Occipital lobe (tissue), 2 donors: ENCODE results near the genes FAM3C and RNF133.

GRCh38 chr7:121383998-121384853, 11.9 kb downstream of the FAM3C start:
- RAMPAGE, long total RNA: no peak

GRCh38 chr7:121395367-121396489, at the start of gene FAM3C:
Gene FAM3C, minus strand, starts transcription at chr7:121396308.
- RAMPAGE, long total RNA: start-site peak on the minus strand at chr7:121396275-121396350, 1,018 and 1,609 reads in 2 replicates

DNA sequence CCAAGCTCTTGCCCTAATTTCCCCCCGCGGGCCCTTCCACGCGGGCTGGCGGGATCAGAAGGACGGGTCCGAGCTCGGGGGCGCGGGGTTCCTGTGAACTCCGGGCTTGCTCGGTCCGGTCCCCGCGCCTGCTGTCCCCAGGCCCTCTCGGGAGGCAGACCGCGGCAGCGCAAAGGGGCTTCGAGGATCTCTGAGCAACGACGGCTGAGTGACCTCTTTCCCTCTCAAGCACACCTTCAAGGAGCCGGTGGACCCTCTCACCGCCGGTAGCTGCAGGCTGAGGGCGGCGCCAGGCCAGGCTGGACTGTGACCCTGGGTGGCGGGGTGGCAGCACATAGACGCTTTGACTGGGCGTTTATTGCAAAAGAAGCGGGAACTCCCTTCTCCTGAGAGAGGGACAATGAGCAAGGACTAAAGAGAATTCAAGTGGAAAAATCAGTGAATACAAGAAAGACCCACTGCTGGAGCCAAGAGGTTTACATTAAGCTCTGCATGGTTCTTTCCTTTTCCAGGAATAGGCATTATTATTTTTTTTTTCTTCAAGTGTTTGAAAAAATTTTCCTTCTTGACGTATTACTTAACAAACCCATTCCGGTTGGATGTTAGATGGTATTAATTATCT, 12.6 kb upstream of the FEZF1 start:
- RAMPAGE, long total RNA: no peak

GRCh38 chr7:122698886-122699404, at the start of gene RNF133:
Gene RNF133, minus strand, starts transcription at chr7:122699117.
- RAMPAGE, long total RNA: no peak

DNA sequence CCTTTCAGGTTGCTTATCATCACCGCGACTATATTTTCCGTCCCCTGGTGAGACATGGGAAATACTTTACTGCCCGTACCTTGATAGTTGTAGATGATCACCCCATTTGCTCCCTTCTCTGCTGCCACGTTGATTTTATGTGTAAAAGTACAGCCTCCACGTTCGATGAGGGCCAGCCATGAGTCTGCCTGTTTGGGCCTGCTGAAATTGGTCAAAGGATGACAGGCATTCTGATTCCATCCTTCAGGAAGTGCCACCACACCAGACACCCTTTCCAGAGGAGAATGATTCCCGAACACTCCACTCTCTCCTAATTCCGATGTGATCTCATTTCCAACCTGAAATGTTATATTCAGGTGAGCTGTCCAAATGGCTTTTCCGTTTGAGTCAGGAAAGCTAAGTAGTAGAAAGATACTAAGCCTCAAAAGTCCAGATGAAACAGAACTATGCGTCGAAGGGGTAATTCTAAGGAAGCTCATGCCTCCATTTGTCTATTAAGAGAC, 399 bp downstream of the RNF148 start:
- RAMPAGE, long total RNA: no peak

DNA sequence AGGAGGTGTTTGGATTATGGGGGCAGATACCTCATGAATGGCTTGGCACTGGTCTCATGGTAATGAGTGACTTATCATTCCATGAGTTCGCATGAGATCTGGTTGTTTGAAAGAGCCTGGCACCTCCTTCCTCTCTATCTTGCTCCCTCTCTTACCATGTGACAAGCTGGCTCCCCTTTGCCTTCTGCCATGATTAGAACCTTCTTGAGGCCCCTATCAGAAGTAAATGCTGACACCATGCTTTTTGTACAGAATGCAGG, 17.0 kb upstream of the SLC13A1 start:
- RAMPAGE, long total RNA: no peak

DNA sequence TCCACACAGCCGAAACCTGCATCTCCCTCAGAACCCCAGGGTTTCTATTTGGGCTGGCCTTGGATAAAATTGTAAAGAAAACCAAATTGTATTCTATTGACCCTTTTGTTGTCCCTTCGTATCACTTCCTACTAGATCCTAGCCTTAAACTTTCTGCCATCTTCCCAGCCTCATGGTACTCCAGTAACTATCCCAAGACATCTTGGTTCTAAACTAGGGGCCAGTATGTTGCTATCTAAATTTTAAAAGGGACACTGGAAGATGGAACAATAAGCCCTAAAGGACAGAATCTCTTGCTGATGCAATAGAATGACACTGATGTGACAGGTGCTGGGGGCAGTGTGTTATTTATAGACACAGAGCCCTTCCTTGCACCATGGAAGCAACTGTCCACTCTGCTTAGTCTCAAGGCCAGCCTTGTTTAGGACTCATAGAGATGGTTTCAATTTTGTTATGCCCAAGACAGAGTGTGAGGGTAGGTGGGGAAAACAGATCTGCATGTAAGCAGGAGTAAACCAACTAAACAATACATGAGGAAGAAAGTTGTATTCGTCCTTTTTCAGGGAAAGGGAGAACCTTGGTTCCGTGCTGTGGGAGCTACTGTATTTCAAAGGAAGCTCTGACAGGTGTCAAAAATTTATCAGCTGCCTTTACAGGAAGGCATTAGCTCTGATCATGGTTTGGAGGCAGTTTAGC, 7.7 kb downstream of the ASB15 start:
- RAMPAGE, long total RNA: no peak

GRCh38 chr7:123746710-123746995, 2.1 kb downstream of the WASL start:
- RAMPAGE, long total RNA: no peak

DNA sequence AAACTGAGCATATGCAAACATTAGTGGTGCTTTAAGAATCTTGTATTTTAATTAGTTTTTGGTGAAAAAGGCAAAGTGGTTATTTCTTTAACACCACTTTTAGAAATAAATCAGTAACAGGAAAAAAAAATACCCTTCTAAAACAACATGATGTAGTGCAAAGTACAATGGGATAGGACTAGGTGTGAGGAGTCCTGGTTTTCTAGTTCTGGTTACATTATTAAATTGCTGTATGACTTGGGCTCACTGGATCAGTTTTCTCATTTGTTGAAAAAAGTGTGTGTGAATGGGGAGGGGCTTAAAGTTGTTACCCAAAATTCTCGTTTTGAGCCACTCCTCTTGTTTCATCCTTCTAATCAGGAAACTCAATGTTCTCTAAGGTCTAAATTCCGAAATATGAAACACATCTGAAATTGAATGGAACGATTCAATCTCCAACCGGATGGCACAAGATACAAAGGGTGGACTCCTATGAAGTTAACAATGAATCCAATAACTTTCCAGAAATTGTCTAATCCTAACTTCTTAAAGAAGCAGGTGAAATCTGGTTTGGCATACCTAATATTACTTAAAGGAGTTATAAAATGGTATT, 1.7 kb downstream of the WASL start:
- RAMPAGE, long total RNA: no peak

- RAMPAGE, long total RNA: no peak
Measured at GRCh38 chr7:124764660-124765080, 922 bp downstream of the GPR37 start.

DNA sequence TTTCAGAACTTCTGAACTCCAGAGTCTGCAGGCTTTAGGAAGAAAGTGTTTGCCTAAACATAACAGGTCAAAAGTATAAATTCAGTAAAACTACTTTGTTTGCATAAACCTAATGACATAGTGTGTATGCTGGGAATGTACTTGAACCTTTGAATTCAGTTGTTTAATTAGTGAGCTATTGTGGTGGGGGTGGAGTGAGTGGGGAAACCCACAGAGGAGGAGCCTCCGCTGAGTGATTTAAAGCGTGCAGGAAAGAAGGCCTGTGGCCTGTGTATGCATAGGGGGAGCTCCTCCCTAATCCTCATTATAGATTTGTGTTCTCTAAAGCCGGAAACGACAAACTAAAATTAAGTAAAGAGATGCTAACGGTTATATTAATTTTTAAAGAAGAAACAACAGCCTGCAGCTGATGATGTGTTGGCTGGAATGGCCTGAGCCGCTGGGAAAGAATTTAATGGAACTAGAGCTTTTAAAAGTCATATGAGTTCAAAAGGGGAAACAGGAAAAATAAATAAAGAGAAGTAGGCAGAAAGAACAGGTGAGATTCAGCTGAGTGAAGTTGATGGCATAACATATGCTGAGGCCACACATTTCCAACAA, 595.0 kb downstream of the GRM8 start:
- RAMPAGE, long total RNA: no peak

DNA sequence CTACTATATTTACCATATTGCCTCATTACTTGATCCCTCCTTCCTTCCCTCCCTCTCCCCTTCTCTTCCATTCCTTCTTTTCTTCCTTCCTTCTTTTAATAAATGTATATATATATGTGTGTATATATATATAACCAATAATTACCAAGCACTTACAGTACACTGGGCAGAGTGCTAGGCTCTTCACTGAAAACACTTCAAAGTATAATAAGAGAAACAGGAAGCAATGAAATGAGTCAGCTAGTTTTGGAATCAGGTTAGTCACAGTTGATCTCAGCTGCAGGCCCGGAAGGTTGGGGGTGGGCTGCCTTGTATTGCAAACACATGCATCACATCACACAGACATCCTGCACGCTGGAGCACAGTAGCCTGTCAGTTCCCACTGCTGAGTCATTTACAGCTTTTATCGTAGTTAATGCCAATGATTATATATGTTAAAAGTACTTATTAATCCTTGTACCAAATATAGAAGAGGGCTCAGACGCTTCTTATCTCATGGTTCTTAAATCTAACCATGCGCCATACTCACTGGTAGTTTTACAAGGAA, 551.7 kb downstream of the GRM8 start:
- RAMPAGE, long total RNA: no peak

DNA sequence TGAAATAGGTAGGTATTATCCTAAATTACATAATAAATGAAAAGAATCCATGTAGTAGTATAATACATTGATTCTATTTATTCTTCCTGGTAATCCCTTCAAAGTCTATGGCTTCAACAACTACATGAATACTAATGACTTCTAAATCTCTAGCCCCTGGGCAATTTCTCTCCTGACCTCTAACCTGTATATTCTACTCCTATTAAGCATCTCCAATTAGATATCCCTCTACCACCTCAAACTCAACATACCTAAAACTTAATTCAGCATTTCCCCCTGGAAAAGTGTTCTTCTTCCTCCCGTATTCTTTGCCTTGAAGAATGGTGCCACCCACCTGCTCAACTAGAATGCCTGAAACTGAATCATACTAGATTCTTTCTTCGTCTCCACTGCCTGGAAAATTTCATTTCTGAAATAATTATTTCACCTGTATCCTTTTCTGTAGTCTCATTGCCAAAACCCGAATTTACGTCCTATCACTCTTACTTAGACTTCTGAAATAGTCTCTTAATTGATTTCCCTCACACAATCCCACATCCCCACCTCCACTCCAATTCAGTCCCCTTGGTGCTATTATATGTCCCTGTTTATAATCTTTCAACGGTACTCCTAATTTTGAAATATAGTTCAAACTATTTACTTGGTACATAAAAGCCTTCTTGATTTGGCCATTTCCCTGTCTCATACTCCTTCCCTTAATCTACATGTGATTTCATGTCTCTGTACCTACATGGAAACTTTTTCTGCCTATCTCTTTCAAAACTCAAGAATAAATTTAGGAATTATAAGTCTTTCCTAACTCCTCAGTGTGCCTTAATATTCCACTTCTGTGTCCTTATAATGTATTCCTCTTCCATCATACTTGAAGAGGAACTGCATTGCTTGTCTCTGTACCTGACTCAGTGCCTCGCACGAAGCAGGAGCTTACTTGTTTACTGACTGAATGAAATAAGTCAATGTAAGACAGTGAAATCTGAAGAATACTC, 34.3 kb downstream of the ZNF800 start:
- RAMPAGE, long total RNA: no peak

- RAMPAGE, long total RNA: no peak
Measured at GRCh38 chr7:127383115-127383800, 9.2 kb downstream of the ZNF800 start.

- RAMPAGE, long total RNA: no peak
Measured at GRCh38 chr7:127391289-127392468, 829 bp downstream of the ZNF800 start.

DNA sequence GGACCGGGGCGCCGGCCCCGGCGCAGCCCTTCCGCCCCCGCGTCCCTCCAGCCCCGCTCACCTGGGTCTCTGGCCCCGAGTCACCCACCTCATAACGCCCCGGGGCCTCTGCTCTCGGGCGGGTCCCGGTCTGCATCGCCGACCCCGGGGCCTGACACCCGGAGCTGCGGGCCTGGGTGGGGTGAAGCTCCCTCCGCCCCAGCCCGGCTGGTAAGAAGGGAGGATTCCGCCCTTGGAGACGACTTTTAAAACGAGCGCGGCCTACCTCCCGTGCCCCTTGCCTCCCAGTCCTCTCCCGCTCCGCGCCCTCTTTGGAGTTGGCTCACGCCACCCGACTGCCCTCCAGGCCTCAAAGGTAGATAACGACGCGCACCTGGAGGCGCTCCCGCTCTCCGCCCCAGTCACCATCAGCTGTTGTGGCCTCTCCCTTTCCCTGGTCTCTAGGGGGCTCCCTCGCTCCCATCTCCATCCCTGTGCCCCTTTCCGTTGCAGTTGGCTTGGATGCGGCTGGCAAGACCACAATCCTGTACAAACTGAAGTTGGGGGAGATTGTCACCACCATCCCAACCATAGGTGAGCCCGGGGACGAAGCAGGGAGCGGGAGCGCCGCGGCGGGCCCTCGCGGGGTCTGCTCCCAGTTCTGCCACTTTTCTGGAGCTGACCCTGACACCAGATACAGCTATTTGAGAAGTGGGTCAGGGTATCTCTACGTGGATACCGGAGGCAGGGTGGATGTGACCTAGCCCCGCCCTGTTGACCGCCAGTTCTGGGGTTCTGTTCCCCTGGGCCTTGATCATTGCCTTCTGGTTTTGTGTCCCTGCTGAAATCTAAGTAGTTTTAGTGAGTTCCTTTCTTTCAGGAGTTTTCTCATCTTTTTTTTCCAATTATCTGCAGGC, 628 bp downstream of the ARF5 start:
- RAMPAGE, long total RNA: no peak

- RAMPAGE, long total RNA: no peak
Measured at GRCh38 chr7:127592462-127593479, 765 bp upstream of the FSCN3 start.

DNA sequence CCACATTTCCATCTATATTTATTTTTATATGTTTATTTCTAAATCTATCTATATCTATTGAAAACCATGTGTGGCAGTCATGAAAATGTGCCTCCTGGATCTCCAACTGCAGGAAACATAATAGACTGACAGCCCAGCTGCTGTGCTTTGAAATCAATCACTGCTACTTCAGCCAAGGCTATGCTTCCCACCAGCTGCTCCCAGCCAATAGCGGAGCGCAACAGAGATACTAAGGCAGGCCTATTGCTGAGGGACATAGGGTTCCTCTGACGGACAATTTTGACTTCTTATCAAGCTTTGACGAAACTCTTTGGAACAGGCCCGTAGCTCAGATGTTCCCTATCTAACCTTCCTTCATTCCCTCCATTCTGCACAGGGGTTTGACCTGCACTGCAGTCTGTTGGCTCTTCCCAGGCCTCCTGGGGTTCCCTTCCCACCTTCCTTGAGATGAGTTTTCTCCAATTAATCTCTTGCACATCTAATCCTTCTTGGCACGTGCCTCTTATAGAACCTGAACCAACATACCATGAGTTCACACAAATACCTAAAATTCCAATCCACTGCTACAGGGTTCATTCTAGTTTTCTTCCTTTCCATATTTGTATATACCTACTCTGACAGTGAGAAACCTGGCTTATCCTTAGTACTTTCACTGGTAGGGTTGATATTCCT, 146.8 kb downstream of the LRRC4 start:
- RAMPAGE, long total RNA: no peak

DNA sequence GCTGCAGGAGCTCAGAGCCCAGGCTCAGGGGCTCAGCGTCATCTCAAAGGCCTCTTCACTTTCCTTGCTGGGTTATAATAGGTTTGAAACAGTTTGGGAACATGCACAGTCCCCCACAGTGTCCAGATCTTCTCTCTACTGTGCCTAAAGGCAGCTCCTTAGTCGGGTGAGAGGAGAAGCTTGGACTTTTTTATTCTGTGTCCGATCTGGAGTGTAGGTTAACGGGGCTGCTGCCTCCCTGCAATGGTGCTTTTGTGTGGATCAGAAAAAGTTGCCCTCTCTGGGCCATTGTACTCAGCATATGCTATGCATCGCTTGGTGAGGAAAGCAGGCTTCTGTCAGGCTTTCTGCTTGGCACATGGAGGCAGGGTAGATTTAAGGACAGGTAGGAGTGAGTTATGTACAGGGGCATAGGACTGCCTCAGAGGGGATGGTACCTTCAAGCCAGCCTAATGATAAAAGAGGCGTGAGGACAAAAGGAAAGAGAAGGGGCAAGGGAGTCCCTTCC, 30.7 kb upstream of the LRRC4 start:
- RAMPAGE, long total RNA: no peak

- RAMPAGE, long total RNA: no peak
Measured at GRCh38 chr7:128112750-128113269, 81.6 kb upstream of the LRRC4 start.